Measurements from ENCODE around the genes IL17REL, MIOX and KLHDC7B.

DNA sequence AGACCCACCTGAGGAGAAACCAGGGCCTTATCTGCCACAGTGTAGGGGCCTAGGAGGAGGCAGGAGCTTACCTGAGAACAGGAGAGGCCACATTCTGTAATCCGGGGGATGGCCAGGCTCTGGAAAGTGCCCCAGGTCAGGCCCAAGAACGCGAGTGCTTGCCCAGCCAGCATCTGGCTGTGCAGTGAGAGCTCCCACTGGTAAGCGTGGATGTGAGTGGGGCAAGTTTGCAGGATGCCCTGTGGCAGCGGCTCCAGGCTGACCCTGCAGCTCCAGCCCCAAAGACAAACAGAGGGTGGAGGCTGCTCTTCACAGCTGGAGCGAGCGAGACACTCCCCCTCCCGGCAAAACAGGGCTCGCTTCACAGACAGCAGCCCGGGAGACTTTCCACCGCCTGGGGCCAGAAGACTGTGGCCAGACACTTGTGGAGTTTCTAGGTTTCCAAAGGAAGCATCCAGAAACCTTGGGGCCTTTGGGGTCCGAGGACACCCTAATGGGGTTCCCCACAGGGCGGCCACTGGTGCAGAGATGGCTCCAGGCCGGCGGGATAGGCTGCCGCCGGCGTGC, at the start of gene IL17REL:
Gene IL17REL (minus strand): TSS at position 292 of the 567 bp plus-strand sequence.
- PRO-cap = no peak
- RAMPAGE, long total RNA, 3 experiments = no peak in any of the 3 experiments

- PRO-cap = no peak
- RAMPAGE, long total RNA, 3 experiments = no peak in any of the 3 experiments
These were observed 22.4 kb downstream of the MOV10L1 start for GRCh38 chr22:50111942-50112784.

DNA sequence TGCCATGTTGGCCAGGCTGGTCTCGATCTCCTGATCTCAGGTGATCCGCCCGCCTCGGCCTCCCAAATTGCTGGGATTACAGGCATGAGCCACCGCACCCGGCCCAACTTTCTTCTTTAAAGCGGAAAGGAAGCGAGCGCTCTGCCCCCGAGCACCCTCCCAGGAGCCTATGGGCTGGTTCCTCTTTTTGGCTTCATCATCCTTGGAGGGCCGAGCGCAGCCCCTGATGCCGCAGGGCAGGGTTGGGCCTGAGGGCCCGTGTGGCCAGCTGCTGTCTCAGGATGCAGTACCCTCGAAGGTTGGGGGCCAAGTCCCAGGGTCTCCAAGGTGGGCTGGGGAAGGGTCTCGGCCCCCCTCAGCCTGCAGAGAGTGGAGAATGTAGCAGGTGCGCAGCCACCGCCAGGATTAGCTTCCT, 2.7 kb downstream of the PANX2 start:
- PRO-cap = no peak
- RAMPAGE, long total RNA, 3 experiments = no peak in any of the 3 experiments

- PRO-cap = no peak
- RAMPAGE, long total RNA, 3 experiments = no peak in any of the 3 experiments
These were observed 8.5 kb downstream of the SELENOO start for GRCh38 chr22:50209129-50209841.

DNA sequence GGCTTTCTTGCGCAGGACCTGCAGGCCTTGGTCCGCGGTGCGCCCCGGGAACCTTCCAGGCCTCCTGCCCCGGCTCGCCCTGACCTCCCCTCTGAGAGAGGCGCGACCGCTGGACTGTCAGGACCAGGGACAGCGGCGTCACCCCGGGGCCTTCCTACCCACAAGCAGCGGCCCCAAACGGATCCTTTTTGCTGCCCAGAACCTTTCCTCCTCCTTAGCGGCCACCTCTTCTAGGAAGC, 558 bp upstream of the MAPK11 start:
- PRO-cap = no peak
- RAMPAGE, long total RNA, 3 experiments = no peak in any of the 3 experiments

DNA sequence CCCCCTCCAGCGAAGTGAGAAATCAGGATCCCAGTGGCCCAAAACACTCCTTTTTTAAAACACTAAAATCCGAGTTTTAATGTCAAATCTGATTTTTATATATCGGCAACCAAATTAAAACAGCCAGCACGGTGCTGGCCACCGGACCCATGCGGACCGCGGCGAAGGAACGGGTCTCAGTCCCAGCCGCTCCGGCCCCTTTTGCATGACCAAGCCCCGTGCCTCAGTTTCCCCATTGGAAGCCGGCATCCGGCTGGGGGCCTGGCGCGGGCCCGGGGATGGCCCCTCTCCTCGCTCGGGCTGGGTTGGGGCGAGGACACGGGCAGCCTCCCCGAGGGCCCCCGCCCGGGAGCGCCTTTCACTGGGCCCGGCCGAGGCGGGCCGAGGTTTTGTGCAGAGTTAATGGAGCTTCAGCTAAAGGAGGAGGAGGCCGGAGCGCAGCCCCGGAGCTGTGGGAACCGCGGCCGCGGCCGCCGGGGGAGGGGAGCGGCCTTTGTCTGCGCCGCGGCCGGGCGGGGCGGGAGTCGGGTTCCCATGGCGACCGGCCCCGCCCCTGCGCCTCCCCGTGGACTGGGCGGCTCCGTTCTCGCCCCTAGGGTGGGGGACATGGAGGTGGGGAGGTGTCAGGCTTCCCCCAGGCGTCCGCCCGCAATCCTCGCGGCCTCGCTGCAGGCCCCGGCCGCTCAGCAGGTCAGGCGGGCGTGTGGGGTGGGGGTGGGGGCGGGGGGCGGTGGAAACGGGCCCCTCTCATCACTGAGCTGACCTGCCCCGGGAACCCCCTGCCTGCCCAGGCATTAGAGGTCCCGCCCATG, 1.3 kb upstream of the MAPK11 start:
- PRO-cap = no peak
- RAMPAGE, long total RNA, 3 experiments = no peak in any of the 3 experiments

DNA sequence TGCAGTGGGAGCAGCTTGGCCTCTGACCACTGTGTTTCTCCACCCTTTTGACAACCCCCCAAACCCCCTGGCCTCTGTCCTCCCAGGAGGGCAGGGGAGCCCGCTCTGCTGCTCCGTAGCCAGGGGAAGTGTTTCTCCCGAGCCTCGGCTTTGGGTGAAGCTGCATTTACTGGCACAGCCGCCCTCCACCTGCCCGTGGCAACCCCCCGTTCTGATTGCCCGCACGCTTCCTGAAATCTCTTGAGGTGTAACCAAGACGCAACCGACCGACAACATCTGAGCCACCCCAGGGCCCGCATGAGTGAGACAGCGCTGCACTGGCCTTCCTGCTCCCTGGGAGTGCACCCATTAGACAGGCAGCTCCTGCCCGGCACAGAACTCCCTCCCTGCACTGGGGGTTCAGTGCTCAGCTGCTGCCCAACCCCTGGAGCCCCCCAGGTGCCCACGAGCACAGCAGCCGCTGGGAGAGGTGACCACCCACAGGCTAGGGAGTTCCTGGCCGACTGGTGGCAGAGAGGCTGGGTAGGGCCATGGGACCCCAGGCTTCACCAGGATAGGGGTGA, 14.8 kb downstream of the PLXNB2 start:
- PRO-cap = no peak
- RAMPAGE, long total RNA, 3 experiments = no peak in any of the 3 experiments

- PRO-cap = no peak
- RAMPAGE, long total RNA, 3 experiments = start-site peak on the plus strand in 1 of 3 experiments, at chr22:50393832-50393844 at its widest, 22 reads per replicate
These were observed 50.5 kb downstream of the PPP6R2 start for GRCh38 chr22:50393563-50394085.

DNA sequence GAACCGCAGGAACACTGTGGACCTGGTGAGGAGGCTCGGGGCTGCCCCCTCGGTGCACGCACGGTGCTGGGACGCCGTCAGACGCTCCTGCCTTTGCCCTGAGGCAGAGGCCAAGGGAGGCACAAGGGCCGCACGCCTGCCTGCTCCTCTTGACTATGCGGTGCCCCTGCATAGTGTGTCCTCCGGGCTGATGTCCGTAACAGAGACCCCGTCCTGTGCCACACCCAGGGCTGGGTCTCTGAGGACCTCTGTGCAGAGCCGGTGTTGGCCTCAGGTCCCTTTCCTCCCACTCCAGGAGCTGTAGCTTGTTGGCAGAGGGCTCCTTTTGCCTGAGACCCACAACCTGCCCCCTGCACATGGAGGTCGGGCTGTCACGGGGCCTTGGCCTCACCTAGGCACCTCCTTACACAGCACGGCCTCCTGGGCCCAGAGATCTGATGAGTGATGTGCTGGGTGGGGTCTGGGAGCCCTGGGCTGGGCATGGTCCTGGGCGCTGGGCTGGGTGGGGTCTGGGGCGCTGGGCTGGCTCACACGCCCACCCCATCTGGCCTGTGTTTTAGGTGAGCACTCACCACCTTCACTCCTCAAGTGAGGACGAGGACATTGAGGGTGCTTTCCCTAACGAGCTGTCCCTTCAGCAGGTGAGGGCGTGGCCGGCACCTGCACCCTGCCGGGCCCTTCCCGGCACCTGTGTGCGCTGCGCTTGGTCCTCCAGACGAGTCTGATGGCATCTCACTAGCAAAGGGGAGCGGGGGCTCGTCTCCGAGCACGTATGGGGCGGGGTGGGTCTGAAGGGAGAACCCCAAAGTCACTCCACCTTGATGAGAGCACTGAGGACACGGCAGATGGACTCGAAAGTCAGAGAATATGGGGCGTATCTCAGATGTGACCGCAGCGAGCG, 38.2 kb downstream of the SBF1 start:
- PRO-cap = no peak
- RAMPAGE, long total RNA, 3 experiments = no peak in any of the 3 experiments

GRCh38 chr22:50457101-50457953, 17.5 kb downstream of the SBF1 start:
- PRO-cap = no peak
- RAMPAGE, long total RNA, 3 experiments = no peak in any of the 3 experiments

DNA sequence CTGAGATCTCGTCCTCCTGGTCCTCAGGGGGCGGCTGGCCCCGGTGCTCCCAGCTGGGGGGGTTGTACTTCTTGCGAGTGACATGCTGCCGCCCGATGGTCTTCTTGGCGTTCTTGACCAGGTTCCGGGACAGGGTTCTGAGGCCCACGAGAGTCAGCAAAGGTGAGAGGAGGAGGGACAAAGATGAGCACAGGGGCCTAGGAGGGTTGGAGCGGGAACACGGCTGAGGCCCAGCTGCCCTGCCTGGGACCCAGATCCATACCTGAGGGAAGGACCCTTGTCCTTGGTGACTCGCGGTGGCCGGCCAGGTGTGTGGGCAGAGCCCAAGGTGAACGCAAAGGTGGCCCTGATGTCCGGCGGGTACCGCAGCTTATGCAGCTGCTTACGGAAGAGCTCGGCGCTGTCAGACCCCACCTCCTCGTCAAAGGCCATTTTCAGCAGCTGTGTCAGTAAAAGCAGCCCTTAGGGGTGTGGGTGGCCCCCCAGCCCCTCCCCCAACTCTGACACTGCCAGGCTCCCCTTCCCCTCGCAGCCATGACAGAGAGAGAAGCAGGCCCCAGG, 14.5 kb downstream of the SBF1 start:
- PRO-cap = no peak
- RAMPAGE, long total RNA, 3 experiments = no peak in any of the 3 experiments

DNA sequence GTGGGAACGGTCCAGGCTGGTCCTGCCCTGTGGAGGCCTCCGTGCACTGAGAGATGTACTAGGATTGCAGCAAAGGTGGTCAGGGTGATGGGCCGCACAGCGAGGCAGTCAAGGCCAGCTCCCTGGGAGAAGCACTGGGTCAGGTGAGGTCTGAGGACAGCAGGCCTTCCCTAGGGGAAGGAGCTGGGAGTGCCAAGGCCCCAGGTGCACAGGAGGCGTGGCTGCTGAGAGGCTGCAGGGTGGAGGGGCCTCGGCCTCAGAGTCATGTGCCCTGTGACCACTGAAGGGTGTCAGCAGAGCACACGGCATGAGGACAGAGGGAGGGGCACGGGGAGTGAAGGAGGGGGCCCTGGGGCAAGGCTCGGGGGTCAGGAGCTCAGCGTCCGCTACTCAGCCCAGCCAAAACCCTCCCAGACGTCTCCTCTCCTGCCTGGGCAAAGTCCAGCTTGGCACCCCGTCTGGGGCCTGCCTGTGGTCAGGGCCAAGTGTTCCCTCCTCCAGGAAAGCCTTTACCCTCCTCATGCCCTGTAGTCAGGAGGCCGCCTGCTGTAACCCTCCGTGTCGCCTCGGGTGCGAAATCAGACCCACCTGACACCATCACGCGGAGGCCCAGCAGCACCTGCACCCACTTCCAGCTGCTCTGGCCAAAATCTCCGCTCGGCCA, 2.3 kb upstream of the MIOX start:
- PRO-cap = no peak
- RAMPAGE, long total RNA, 3 experiments = no peak in any of the 3 experiments

GRCh38 chr22:50486555-50487348, at the start of gene MIOX:
Gene MIOX, plus strand, starts transcription at chr22:50486859.
- PRO-cap = no peak
- RAMPAGE, long total RNA, 3 experiments = no peak in any of the 3 experiments

GRCh38 chr22:50521623-50522074, 3.7 kb downstream of the SCO2 start:
- PRO-cap = no peak
- RAMPAGE, long total RNA, 3 experiments = no peak in any of the 3 experiments

DNA sequence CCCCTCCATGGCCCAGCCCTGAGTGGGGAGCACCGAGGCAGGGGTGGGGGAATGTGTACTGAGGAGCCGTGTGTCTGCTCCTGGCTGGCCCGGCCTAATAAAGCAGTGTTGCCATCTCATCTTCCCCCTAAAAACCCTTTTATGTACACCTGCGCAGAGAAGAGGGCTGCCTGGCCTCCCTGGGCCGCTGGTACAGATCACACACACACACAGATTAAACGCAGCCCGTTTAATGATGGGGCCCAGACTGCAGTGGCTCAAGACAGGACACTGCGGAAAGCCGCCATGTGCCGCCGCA, 2.1 kb downstream of the SCO2 start:
- PRO-cap = no peak
- RAMPAGE, long total RNA, 3 experiments = no peak in any of the 3 experiments

DNA sequence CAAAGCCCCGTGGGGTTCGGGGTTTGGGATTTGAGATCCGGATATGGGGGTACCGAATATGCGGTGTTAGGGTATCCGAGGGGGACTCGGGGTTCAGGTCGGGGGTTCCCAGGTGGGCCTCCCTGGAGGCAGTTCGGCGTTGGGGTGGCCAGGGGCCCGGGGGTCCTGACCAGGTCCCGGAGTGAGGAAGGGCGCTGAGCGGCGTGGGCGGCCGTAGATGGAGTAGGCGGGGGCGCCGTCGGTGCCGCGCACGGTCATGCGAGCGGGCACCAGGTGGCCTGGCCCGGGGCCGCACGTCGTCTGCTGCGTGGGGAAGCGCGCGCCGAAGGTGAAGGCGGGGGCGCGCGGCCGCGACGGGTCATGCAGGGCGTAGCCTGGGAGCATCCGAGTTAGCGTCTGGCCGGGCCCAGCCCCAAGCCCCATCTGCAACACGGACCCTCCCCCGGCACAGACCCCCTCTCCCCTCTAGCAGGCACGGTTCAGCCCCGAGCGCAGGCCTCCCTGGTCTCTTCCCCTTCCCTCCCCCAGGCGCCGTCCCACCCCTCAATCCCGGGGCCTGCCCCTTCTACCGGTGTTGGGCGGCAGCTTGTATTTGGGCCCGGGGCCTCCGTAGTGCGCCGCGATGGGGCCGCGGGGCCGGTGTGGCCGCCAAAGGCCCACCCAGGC, 765 bp downstream of the ODF3B start:
- PRO-cap = bidirectional peak, plus-strand start at position 299 of the sequence, minus-strand start at position 302 of the sequence; bidirectional peak, plus-strand start outside the sequence, minus-strand start at position 530 of the sequence
- RAMPAGE, long total RNA, 3 experiments = no peak in any of the 3 experiments

- PRO-cap = no peak
- RAMPAGE, long total RNA, 3 experiments = no peak in any of the 3 experiments
These were observed at the start of gene KLHDC7B for GRCh38 chr22:50545553-50546139. Gene KLHDC7B, plus strand, starts transcription at chr22:50545899.

- PRO-cap = no peak
- RAMPAGE, long total RNA, 3 experiments = no peak in any of the 3 experiments
These were observed 608 bp downstream of the MAPK8IP2 start for GRCh38 chr22:50600951-50601850.

DNA sequence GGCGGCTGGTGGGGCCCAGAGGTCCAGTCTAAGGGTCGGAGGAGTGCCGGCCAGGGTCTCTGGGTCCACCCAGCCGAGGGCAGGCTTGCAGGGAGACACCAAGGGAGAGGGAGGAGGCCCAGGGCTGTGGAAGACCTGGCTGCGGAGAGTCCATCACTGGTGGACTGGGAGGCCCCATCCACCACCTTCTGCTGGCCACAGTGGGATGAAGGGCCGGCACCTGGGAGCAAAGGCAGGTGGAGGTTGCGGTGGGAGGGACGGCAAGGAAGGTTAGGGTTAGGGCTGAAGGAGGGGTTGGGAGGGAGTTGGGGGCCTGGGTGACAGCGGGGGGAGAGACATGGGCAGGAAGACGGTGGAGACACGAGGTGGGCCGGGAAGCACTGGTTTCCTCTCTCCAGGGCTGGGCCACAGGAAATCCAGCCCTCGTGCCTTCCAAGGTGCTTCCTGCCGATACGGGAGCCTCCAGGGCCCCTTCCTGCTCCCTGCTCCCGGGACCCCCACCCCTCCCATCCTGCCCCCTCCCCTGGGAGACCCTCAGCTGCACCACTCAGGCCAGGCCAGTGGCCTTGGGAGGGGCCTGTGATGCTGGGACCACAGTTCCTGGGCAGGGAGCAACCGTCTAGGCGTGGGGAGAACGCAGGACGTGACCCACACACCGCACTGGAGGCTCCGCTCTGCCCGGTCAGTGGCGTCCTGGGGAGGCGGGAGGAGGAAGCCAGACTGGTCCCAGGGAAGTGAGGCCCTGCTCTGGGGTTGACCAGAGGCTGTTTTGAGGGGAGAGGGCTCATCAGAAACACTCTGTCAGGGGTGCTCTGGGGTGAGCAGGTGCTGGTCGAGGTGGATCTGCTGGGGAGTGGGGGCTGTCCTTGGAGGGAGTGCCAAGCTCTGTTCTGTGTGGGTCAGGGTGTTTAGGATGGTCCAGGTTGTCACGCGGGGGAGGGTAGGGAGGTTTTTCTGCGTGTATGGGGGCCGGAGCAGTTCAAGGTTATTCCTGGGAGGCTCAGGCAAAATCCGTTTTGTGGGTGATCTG, 44.5 kb upstream of the ARSA start:
- PRO-cap = unidirectional peak, plus-strand start at position 651 of the sequence
- RAMPAGE, long total RNA, 3 experiments = start-site peak on the plus strand in 1 of 3 experiments, centred at position 635 of the sequence, 9 reads per replicate

GRCh38 chr22:50674610-50675566, 46.9 kb upstream of the ARSA start:
- PRO-cap = no peak
- RAMPAGE, long total RNA, 3 experiments = no peak in any of the 3 experiments